ENCODE measurements around the gene TECTB.

GRCh38 chr10:110226785-110226919, 19.2 kb downstream of the MXI1 start:
- PRO-cap, 2 experiments = peak in 1 of 2 experiments; most common plus-strand start chr10:110226815 (in 1)

DNA sequence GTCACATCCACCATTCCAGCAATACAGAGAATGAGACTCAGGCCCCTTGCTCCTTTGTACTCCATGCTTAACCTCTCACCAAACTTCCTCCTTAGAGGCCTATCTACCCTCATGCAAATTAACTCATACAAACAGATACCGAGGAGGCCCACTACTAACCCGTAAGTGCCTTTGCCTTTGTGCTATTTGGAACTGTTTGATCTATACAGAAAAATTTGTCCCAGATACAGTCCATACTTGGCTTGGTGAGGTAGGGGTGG, 87.8 kb upstream of the DUSP5 start:
- PRO-cap, 2 experiments = no peak in any of the 2 experiments

- PRO-cap, 2 experiments = no peak in any of the 2 experiments
Observed at GRCh38 chr10:110447020-110447866, 50.5 kb upstream of the DUSP5 start.

DNA sequence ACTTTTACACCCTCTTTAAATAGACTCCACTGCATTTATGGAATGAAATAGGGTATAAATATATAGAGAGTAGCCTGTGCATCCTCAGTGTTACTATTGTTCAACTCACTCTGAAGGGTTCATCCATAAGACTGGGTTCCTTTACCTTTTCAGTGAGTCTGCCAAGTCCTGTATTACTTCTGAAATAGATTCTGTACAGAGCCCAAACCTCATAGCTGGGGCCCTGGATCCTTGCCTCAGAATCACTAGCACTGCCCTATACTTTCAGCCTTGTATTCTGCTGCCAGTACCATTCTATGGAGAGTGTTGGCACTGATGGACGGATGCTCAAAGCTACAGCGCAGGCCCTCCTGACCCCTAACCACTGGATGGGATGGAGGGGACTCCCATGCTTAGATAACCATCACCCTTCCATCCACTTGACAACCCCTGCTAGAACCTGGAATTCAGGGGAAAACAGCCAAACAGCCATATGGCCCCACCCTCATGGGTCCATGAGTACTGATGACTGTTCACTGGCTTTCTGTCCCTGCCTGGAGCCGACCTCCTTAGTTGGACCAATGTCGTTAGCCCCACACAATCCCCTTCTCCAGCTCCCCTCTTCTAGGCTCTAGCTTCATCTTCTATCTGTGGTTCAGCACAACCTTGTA, 16.1 kb downstream of the DUSP5 start:
- PRO-cap, 2 experiments = no peak in any of the 2 experiments

DNA sequence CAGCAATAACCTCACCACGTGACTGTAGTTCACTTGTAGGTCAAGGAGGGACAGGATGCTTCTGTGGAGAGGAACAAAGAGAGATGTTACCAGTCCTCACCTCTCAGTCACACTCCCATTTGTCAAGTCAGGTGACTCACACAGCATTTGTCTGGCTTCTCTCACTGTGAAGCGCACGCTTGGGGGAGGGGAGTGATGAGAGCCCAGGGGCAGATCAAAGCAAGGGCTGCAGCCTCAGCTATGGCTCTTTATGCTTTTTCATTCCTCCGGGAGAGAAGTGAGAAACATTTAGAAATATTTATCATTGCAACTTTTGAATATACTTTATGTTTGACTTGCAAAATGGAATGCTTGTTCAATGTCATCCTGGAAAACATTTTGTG, 2.8 kb upstream of the RBM20 start:
- PRO-cap, 2 experiments = no peak in any of the 2 experiments

GRCh38 chr10:110680865-110681477, 36.8 kb downstream of the RBM20 start:
- PRO-cap, 2 experiments = no peak in any of the 2 experiments

DNA sequence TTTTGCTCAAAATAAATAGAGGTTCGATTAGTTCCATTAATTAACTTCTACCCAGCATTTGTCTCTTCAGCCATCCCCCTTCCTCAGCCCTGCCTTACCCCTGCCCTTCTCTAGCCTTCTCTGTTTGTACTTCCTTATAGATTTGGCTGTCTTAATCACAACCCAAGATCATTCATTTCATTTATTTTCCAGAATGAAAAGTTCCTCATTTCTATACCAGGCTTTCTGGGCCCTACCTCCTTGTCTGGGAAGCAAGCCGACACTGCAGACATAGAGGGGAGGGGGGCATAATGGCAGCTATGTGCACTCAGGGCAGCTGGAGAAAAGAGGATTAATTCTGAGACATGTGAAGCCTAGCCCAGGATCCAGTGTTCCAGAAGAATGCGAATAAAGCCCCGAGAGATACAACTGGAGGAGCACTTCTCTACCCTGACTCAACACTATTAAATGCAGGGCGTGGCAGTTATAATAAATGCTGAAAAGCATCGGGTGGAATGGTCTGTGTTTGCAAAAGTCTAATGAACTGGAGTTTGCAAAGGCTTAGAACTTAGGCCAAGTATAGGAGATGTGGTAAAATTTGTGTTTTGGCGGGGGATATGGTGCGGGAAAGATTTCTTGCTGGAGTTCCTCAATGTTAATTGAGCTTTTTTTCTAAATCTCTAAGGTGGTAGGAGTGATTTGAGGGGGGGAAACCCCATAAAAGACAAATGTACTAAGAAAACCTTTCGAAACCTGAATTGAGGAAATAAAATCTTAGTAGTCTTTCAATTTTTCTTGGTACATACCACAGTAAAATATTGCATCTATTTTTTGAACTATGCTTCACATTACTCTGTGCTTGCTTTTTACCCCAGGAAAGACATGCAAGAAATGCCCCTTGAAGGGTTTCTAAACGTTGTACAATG, 6.2 kb upstream of the PDCD4 start:
- PRO-cap, 2 experiments = no peak in any of the 2 experiments

GRCh38 chr10:110884095-110885007, 12.6 kb downstream of the PDCD4 start:
- PRO-cap, 2 experiments = no peak in any of the 2 experiments

- PRO-cap, 2 experiments = no peak in any of the 2 experiments
Observed at GRCh38 chr10:110923980-110924626, 4.7 kb downstream of the SHOC2 start.

DNA sequence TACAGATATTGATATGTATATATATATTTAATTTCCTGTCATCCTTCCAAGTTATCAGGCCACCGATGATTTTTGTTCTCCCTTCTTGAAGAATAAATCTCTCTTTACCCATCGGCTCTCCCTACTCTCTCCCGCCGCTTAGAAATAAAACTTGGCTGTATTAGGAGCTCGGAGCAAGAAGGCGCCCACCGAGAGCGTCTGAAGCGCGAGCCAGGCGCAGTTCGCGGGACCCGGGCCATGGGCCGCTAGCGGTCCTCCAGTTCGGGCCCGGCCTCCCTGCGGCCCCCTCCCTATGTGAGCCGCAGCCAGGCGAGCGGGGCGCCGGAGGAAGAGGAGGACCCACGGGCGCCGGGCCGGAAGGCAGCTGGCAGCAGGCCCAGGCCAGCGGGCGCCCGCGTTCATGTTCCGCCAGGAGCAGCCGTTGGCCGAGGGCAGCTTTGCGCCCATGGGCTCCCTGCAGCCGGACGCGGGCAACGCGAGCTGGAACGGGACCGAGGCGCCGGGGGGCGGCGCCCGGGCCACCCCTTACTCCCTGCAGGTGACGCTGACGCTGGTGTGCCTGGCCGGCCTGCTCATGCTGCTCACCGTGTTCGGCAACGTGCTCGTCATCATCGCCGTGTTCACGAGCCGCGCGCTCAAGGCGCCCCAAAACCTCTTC, 897 bp downstream of the ADRA2A start:
- PRO-cap, 2 experiments = no peak in any of the 2 experiments

GRCh38 chr10:112261257-112261592, 22.0 kb upstream of the TECTB start:
- PRO-cap, 2 experiments = no peak in any of the 2 experiments

GRCh38 chr10:112283189-112283504, at the start of gene TECTB:
TECTB (plus strand) TSS chr10:112283400.
- PRO-cap, 2 experiments = no peak in any of the 2 experiments

DNA sequence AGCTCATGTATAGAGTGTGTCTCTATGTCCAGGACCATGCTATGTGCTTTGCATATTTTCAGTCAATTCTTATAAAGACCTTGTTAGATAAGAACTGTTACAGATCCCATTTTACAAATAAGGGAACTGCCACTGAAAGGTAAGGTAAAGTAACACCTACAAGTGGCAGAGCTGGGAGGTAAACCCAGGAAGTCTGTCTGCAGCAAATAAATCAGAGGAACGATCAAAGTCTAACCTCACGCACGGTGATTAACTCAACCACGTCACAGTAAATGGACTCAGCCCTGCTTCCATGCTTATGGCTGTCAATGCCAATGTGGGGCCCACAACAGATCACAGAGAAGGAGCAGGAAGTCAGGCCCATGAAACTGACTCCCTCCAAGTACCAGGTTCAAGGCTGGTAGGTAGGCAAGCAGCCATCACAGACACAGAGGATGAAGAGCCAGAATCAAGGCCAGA, 38.1 kb upstream of the ACSL5 start:
- PRO-cap, 2 experiments = no peak in any of the 2 experiments

GRCh38 chr10:112652359-112652707, 205.3 kb downstream of the VTI1A start:
- PRO-cap, 2 experiments = no peak in any of the 2 experiments

GRCh38 chr10:112689063-112689497, 242.1 kb downstream of the VTI1A start:
- PRO-cap, 2 experiments = no peak in any of the 2 experiments

GRCh38 chr10:112716844-112717330, 233.2 kb upstream of the TCF7L2 start:
- PRO-cap, 2 experiments = no peak in any of the 2 experiments

DNA sequence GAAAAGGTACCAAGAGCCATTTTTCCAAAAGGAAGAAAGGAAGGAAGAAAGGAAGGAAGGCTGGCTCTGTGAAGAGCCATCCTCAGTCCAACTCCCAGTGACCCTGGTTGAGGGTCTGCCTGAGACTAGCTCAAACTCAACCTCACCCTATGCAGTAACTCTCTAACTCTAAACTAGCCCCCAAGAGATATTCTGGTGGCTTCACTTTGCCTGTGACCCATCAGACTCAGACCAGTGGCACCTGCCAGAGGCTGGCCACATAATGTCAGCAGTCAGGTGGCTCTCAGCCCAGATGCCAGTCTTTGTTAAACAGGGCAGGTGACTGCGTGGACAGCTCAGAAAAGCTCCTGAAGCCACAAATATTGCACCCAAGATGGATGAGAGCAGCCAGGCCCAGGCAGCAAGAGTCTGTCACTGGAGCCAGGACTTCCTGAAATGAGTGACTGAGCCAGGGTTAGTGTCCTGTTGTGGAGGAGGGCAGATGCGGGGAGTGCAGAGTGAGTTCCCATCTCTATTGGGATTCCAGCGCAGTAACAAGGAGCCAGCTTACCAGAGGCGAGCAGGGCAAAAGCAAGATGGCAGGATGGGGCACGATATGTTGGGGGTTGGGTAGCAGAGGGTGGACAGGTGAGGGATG, 129.7 kb upstream of the TCF7L2 start:
- PRO-cap, 2 experiments = no peak in any of the 2 experiments

DNA sequence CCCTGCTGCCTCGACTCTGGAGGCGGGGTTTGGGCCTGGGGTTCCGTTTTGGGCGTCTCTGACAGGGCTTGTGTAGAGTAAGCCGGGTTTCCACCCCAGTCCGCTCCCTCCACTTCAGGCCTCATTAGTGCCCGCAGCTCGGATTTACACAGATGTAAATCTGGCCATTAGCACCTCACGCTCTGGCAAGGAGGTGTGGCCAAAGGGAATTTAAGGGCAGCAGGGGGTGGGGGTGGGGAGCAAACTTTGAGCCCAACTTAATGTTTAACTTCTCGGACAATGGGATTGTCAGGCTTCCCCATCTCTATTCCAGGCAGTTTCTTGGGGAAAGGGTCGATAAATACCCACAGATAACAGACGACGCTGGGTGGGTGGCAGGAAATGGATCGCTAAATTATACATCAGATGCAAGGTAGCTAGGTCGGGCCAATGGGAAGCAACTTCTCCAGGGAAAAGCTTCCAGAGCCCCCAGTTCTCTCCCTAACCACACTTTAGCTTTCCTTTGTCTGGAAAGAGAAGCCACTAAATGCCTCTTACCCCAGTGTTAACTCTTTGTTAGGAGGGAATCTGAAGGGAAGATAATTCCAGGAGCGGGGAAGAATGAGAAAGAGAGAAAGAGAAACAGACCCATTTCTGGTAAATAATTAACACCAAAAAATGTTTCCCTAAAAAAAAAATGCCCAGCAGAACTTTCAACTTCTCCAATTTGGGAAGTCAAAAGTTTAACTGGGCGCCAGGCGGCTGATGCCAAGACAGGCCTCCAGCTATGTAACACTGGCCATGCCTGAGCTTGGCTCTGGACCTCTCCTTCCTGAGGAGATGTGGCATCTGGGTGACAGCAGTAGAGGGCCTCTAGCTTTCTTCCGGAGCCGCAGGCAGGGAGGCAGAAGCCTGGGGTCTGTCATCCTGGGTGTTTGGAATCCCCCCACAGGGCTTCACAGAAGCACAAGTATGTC, 50.9 kb upstream of the TCF7L2 start:
- PRO-cap, 2 experiments = no peak in any of the 2 experiments

DNA sequence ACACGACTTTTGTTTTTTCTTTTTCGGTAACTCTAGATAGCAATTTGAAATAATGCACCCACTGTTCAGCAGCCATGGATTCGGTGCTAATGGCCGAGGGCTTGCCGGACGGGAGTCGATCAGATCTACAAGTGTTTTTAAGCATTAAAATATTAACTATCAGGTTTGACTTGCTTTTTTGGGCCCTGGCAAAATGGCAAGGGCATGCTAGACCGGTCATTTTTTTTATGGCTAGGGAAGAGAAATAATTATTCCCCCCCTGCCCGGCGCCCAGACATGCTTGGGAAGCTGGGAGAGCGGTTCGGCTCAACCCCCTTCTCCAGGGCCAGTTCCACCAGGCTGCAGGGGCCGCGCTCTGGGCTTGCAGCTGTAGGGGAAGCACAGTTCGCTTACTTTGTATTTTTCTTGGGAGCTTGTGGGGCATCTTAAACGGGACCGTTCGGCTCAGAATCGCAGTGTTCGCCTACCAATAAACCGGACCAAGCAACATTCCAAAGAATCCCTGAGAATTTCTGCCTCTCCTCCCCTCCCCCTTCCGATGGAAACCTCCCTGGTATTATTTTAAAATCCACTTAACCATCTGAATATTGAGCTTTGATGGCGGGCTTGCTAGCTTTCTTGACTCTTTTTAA, 3.1 kb downstream of the TCF7L2 start:
- PRO-cap, 2 experiments = peak in 1 of 2 experiments; most common plus-strand start position 328 of the sequence (in 1)

DNA sequence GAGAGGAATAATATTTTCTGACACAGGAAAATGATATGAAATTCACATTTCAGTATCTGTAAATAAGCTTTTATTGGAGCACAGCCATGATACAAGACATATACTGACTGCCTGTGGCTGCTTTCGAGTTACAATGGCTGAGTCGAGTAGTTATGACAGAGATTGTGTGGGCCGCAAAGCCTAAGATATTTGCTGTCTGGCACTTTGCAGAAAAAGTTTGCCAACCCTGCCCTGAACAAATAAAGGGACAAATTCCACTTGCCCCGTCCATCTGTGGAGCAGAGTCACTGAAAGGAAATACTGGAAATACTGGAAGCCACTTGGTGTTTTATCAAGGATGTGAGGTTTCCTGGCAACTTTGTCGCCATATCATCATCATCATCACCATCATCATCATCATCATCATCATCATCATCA, 85.7 kb downstream of the TCF7L2 start:
- PRO-cap, 2 experiments = no peak in any of the 2 experiments

All from cerebral cortex (tissue), 2 donors.